ENCODE measurements around the genes MEIOB and NTHL1.

DNA sequence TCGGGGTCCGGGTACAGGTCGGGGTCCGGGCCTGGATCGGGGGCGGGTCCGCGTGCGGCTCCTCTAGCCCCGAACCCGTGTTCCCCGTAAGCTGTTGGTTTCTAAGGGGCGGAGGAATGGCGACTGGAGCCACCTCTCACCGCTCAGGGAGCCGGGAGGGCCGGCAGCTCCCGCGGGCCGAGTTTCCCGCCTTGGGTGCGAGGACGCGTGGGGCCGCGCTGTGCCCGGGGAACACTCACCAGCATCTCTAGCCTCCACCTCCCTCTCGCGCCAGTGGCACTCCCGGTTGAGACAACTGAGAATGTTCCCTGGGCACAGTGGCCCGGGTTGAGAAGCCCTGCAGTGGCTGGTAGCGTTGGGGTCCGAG is 527 bp downstream of the TELO2 start:
- PRO-cap, 3 experiments: no peak in any of the 3 experiments
- RAMPAGE, long total RNA, 2 experiments: no peak in any of the 2 experiments
- RRBS: 1% methylated on average over 17 of the region's 33 CpGs

DNA sequence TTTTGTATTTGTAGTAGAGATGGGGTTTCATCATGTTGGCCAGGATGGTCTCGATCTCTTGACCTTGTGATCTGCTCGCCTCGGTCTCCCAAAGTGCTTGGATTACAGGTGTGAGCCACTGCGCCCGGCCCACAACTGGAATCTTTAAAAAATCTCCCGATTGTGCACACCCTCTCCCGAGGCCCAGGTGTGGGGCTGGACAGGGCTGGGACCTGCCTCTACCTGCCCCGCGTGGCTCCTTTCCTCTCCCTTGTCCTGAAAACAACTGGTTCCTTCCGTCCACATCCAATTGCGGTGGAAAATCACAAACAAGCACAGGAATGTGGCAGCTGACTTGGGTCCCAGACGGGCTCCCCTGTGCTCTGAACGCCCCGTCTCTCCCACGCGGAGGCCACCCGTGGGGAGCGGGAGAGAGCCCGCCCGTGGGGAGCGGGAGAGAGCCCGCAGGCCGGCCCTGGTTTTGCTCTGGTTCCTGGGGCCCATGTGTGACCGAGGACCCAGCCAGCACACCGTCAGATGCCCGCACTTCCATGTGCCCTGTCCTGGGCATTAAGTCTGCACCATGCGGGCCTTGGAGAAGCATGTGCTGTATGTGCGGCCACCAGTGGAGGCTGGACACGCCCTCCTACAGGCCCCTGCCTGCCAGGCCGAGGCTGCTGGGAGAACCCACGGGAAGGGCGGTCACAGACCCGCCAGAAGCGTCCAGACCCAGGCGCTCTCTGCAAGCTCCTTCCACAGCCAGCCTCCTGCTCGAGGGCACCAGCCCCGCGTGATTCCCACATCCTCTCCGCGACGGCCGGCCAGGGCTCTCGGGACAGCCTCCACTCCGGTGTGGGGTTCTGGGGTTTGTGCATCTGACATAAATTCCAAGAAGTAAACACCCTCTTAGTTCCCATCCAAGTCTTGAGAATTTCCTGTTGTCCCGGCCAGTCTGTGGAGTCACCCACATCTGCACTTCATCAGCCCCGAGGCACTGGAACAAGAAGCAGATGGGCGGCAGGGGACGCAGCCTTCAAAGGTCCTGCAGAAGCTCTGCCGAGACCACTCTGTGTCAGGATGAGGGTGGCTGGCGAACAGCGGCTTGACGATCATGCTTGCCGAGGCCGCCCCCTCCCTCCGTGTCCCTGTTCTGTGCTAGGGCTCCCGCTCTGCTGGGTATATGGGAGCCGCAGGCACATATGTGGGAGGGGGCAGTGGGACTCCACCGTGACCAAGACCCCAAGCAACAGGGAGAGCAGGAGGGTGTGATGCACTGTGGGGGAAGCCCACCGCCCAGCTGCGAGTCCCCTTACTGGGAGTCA is 2.7 kb upstream of the TMEM204 start:
- PRO-cap, 3 experiments: peak in 3 of 3 experiments; most common plus-strand start position 988 of the sequence (in 3); most common minus-strand start position 833 of the sequence (in 3)
- RAMPAGE, long total RNA, 2 experiments: no peak in any of the 2 experiments
- RRBS: 62% methylated on average over 2 of the region's 60 CpGs

- PRO-cap, 3 experiments: peak in 2 of 3 experiments; most common plus-strand start chr16:1534373 (in 1); most common minus-strand start chr16:1533916 (in 2)
- RAMPAGE, long total RNA, 2 experiments: no peak in any of the 2 experiments
- RRBS: 35% methylated on average over 16 of the region's 70 CpGs
These were observed 740 bp downstream of the TMEM204 start for GRCh38 chr16:1533853-1534959.

DNA sequence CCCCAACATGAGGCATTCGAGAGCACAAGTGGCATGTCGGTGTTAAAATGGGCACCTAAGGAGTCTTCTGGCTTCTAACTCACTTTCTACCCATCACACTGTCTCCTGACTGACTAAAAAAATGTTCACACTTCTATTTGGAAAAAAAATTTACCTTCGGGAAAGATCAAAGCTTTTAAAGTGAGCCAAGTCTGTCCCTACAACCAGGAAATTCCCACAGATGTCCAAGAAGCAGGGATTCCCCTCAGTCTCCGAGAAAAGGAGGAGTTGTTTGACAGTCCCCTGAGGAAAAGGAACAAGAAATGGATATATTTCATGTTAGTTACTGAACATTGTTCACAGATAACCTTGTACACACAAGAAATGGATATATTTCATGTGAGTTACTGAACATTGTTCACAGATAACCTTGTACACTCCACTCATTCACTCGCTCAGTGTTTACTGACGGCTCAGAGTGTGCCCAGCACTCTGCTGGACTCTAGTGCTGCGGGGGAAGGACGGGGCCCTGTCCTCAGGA is 37.8 kb downstream of the TMEM204 start:
- PRO-cap, 3 experiments: no peak in any of the 3 experiments
- RAMPAGE, long total RNA, 2 experiments: no peak in any of the 2 experiments
- RRBS: no CpG with 5 or more reads among the region's 8 CpGs

- PRO-cap, 3 experiments: no peak in any of the 3 experiments
- RAMPAGE, long total RNA, 2 experiments: no peak in any of the 2 experiments
- RRBS: no CpG with 5 or more reads among the region's 7 CpGs
These were observed 10.4 kb downstream of the IFT140 start for GRCh38 chr16:1601370-1601916.

GRCh38 chr16:1613295-1614456 is 1.5 kb downstream of the CRAMP1 start:
- PRO-cap, 3 experiments: peak in 2 of 3 experiments; most common plus-strand start chr16:1614136 (in 2); most common minus-strand start chr16:1614388 (in 1)
- RAMPAGE, long total RNA, 2 experiments: no peak in any of the 2 experiments
- RRBS: 2% methylated on average over 47 of the region's 91 CpGs

GRCh38 chr16:1643638-1644412 is 31.7 kb downstream of the CRAMP1 start:
- PRO-cap, 3 experiments: no peak in any of the 3 experiments
- RAMPAGE, long total RNA, 2 experiments: no peak in any of the 2 experiments
- RRBS: no CpG with 5 or more reads among the region's 22 CpGs

DNA sequence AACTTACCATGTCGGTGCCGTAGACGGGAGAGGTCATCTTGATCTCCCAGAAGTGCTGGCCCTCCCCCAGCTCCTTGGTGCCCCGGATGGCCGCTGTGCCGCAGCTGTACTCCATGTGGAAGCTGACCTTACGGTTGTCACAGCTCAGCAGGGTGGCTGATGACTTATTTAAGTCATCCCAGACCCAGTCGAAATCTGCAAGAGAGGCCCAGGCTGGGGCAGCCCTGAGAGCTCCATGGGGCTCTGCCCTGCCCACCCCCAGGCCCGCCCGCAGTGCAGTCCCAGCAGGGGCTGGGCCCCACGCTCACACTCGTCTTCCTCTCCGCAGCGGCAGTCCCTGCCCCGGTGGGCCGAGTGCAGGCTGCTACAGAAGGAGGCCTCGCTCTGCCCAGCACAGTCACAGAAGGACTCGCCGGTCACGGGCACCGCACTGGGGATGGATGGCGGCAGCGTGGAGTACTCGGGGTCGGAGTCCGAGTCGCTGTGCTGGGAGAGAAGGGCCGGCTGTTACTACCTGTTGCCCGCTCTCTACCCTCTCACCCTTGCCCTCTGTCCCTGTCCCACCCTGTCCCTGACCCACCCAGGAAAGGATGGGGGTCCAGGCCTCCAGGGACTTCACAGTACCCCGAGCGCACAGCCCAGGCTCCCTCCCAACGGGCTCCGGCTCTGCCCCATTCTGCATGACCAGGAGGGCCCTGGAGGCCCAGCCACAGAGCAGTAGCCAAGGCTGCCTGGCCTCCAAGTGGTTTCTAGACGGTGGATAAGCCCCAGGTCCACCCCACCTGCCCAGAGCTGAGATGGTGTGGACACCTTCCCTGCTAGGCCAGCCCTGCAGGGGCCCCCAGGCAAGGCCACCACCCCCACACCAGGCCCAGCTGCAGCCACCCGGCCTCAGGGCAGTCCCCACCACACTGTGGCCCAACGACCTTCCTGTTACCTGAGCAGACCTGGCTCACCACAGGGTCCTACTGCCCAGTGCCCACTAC is 4.0 kb downstream of the SPSB3 start:
- PRO-cap, 3 experiments: no peak in any of the 3 experiments
- RAMPAGE, long total RNA, 2 experiments: no peak in any of the 2 experiments
- RRBS: 96% methylated on average over 13 of the region's 36 CpGs

GRCh38 chr16:1871780-1872399 is at the start of gene MEIOB:
TSS of gene MEIOB (minus strand) at chr16:1872164.
- PRO-cap, 3 experiments: peak in 3 of 3 experiments; most common plus-strand start chr16:1872272 (in 2); most common minus-strand start chr16:1872175 (in 2)
- RAMPAGE, long total RNA, 2 experiments: start-site peak on the minus strand in 1 of 2 experiments, at chr16:1872013-1872081 at its widest, 13 reads per replicate
- RRBS: 5% methylated on average over 21 of the region's 68 CpGs

DNA sequence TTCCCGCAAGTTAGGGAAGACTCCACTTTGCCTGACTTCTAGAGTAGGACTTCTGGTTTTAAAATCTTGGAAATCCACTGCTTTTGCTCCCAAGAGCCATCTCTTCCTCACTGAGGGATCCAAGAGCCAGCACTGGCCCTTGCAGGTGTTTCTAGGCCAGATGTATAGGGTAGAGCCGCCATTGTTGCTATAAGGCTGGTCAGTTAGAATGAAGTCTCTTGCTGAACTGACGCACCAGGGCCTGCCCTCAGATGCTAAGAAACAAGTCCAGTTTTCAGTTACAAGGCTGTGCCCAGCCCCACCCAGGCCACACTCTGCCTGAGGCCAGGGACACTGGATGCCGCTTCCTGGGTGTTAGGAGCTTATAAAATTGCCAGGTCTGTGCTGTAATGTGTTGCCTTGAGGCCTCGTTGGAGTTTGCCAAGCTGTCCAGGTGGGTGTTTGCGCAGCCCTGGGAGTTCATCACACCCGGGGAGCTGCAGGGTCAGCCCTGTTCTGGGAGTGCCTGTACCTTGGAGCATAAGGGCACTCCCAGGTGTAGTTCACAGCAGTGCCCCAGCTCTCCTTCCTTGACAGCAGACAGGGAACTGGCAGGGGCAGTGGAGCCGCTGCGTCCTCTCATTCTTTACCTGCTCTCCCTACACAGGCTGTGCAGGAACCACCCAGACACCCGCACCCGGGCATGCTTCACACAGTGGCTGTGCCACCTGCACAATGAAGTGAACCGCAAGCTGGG is 1.4 kb downstream of the GFER start:
- PRO-cap, 3 experiments: no peak in any of the 3 experiments
- RAMPAGE, long total RNA, 2 experiments: no peak in any of the 2 experiments
- RRBS: no CpG with 5 or more reads among the region's 12 CpGs

- PRO-cap, 3 experiments: no peak in any of the 3 experiments
- RAMPAGE, long total RNA, 2 experiments: no peak in any of the 2 experiments
- RRBS: no CpG with 5 or more reads among the region's 12 CpGs
These were observed 3.2 kb downstream of the NHERF2 start for GRCh38 chr16:2029843-2030288.

- PRO-cap, 3 experiments: no peak in any of the 3 experiments
- RAMPAGE, long total RNA, 2 experiments: no peak in any of the 2 experiments
- RRBS: 46% methylated on average over 11 of the region's 35 CpGs
These were observed 6.6 kb downstream of the NTHL1 start for GRCh38 chr16:2040708-2041695.

GRCh38 chr16:2047039-2048131 is at the start of gene NTHL1:
TSS of gene NTHL1 (minus strand) at chr16:2047834.
- PRO-cap, 3 experiments: peak in 3 of 3 experiments; most common plus-strand start chr16:2047999 (in 3); most common minus-strand start chr16:2047221 (in 2)
- RAMPAGE, long total RNA, 2 experiments: start-site peak on the plus strand in 2 of 2 experiments, at chr16:2047983-2048043 at its widest, 695 to 1,405 reads per replicate
- RRBS: 1% methylated on average over 42 of the region's 87 CpGs

DNA sequence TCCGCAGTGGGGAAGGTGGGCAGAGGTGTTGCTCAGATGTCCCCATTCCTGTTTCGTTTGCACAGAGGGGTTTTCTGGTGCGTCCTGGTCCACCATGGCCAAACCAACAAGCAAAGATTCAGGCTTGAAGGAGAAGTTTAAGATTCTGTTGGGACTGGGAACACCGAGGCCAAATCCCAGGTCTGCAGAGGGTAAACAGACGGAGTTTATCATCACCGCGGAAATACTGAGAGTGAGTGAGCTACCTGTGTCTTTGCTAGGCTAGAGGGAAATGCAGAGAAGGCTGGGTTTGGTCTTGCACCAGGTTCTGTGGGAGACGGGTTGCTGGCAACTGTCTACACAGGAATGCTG is 712 bp downstream of the TSC2 start:
- PRO-cap, 3 experiments: no peak in any of the 3 experiments
- RAMPAGE, long total RNA, 2 experiments: no peak in any of the 2 experiments
- RRBS: no CpG with 5 or more reads among the region's 8 CpGs

GRCh38 chr16:2050293-2050633 is 2.5 kb downstream of the TSC2 start:
- PRO-cap, 3 experiments: no peak in any of the 3 experiments
- RAMPAGE, long total RNA, 2 experiments: no peak in any of the 2 experiments
- RRBS: no CpG with 5 or more reads among the region's 6 CpGs

DNA sequence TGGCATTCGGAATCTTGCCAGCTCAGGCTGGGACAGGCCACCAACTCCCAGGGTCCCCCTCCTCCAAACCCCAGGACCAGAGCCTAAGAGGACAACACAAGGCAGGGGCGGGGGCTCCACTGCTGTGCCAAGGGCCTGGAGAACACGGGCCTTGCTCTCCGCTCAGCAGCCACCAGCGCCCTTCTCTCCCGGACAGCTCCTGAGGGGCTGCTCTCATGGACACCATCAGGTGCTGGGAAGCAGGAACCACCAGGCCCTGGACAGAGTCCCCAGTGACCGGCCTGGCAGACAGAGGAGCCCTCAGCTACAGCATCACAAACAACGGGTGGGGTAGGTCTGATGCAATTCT is 2.0 kb downstream of the PKD1 start:
- PRO-cap, 3 experiments: peak in 2 of 3 experiments; most common minus-strand start position 268 of the sequence (in 2)
- RAMPAGE, long total RNA, 2 experiments: no peak in any of the 2 experiments
- RRBS: no CpG with 5 or more reads among the region's 8 CpGs

DNA sequence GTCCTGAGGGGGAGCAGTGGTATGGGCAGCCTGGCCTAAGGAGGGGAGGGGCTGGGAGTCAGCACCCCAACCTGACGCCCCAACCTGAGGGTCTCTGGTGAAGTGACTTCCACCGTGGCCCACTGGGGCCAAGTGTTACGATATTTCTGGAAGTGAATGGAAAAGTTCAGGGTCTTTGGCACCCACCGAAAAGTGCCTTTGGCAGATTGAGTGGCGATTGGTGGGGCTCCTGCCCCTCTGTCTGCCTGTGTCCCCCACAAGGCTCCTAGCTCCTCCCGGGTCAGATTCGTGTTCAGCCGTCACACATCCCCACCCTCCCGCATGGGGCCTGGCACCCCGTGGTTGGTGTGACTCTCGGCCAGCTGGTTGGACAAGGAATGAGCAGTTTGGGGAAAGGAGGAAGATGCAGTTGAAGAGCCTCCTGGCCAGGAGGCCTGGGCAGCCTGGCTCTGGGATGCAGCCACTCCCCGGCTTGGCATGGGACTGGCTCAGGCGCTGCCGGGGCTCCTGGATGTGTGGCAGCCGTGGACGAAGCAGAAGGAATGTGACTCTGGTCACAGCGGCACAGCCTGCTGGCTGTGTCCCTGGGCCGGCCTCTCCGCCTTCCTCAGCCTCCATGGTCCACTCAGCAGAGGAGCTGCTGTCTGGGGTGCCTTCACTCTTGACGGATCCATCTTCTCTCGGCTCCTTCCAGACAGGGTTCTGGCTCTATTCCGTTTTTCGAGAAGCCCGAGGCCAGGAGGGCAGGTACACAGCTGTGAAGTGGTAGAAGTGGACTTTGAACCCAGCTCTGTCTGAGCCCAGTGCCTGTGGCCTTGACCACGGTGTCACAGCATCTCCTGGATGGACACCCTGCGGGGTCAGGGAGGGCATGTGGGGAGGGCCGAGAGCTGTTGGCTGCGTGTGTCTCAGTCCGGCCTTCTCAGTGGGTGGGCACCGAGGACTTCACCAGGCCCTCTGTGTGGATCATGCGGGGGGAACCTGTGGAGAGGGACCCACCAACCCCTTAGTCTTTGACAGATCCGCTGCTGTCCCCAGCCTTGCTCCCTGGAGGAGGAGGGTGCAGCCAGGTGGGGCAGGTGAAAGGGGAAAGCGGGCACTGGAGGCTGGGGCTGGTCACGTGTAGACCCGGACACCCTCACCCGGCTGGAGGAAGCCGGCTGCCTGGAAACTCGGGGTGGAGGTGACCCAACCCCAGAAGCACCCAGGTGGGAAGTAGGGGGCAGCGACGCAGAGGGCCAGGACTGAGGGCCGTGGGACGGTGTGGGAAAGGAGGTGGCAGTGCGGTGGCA is 2.1 kb downstream of the TRAF7 start:
- PRO-cap, 3 experiments: peak in 1 of 3 experiments; most common plus-strand start position 384 of the sequence (in 1); most common minus-strand start position 267 of the sequence (in 1)
- RAMPAGE, long total RNA, 2 experiments: no peak in any of the 2 experiments
- RRBS: 38% methylated on average over 3 of the region's 43 CpGs

DNA sequence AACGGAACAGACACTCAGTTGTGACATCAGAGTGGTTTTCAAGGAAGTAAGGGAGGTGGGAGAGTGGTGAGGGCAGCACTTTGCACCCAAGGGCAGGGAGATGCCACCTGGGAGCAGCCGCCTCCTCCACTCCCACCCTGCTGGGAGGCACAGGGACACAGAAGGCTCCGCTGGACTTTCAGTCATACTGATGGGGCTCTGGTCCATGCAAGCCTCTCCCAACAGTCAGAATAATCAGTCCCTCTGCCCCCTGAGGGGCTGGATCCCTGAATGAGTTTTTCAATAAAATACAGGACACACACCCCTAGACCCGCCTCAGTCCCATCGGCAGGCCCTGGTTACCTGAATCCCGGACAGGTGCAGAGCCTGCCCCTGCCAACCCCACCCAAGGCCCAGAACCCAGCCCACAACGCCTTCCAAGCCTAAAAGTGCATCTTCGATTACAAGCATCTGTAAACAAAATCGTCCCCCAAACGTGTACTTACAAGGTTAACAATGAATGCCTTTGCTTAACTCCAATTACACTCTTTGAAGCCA is 1.5 kb downstream of the PGP start:
- PRO-cap, 3 experiments: no peak in any of the 3 experiments
- RAMPAGE, long total RNA, 2 experiments: no peak in any of the 2 experiments
- RRBS: no CpG with 5 or more reads among the region's 10 CpGs

DNA sequence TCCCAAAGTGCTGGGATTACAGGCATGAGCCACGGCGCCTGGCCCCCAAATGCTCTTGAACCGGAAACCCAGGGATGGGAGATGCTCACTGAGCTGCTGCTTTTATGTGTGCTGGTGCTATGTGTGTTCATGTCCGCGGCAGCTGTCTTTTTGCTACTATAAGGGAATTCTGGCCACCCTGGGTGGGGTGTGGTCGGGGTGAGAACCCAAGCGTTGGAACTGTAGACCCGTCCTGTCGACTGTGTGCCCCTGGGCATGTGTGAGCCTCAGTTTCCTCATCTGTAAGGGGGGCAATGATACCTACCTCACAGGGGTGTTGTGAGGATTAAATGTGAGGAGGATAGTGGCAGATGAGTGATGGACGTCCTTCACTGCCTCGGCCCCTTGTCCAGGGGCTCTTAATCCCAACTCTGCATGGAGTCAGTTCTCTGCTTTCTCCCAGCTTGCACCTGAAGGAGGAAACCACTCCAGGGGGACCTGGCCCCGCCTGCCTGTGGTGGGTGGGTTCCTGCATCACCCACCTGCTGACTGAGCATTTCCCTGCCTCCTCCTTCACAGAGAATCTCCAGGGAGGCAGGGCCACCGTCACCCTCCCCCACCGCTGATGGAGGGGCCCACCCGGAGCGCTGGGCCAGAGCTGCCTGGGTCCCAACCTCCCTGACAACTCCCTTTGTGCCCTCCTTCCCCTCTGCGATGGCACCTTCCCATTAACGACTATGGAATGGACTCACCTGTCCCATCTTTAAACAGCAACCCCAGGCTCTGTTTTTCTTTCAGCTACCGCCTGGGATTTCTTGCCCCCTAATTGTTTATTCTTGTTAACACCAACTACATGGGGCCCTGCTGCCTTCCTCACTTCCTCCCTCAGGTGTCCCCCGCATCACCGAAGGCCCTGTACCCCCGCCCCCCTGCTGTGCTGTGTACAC is 1.1 kb upstream of the TEDC2 start:
- PRO-cap, 3 experiments: no peak in any of the 3 experiments
- RAMPAGE, long total RNA, 2 experiments: no peak in any of the 2 experiments
- RRBS: no CpG with 5 or more reads among the region's 22 CpGs

- PRO-cap, 3 experiments: no peak in any of the 3 experiments
- RAMPAGE, long total RNA, 2 experiments: no peak in any of the 2 experiments
- RRBS: no CpG with 5 or more reads among the region's 26 CpGs
These were observed 24.9 kb downstream of the PDPK1 start for GRCh38 chr16:2562601-2563217.